ENCODE measurements around a stretch of chr1.

- PRO-cap, 3 experiments, result no peak in any of the 3 experiments
- RAMPAGE, long total RNA, 2 experiments, result no peak in any of the 2 experiments
- RRBS, result no CpG with 5 or more reads among the region's 7 CpGs
These were observed 1.1 kb downstream of the CYP4A22 start for GRCh38 chr1:47138245-47138795.

- PRO-cap, 3 experiments, result no peak in any of the 3 experiments
- RAMPAGE, long total RNA, 2 experiments, result no peak in any of the 2 experiments
- RRBS, result no CpG with 5 or more reads among the region's 4 CpGs
These were observed 2.2 kb downstream of the PDZK1IP1 start for GRCh38 chr1:47187591-47188014.

DNA sequence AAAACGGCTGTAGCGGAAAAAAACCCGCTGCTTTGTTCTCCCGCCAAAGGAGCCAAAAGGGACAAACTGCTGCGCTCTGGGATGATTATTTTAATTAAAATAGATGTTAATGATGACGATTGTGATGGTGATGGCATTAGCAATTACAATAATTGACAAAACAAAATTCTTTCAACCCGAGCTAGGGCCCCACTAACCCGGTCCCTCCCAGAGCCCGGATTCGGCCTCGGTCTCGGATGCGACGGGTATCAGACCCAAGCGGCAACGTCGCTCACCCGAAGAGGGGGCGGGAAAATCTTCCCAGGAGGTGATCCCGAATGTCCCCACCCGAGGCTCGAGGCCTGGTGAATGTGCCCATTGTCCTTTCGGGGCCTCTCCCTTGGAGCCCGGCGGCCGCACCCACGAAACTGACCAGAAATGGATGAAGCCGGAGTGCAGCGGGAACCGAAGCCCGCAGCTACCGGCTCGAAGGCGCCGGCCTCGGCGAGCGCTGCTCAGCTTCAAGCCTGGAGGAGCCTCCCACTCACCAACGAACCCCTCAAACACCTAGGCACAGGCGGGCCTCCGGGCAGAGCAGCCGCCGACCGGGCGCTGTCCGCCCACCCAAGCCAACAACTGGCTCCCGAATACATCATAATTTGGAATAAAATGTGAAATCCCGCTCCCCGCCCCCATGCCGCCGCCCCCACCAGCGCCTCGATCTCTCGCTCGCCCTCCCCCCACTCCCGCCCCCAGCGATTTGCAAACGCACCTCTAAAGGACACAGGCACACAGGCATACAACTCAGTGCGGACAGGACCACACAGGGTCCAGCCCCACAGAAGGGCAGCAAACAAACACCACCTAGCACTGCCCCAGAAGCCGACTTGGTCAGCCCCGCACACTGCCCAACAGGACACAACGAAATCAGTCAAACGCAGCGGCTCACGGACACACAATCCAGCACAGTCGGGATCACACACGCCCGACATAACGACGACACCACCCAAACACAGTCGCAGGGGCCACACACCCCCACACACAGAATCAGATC lies 1.1 kb downstream of the TAL1 start:
- PRO-cap, 3 experiments, result peak in 3 of 3 experiments; most common plus-strand start position 781 of the sequence (in 2); most common minus-strand start position 617 of the sequence (in 3)
- RAMPAGE, long total RNA, 2 experiments, result no peak in any of the 2 experiments
- RRBS, result 10% methylated on average over 10 of the region's 71 CpGs

- PRO-cap, 3 experiments, result peak in 1 of 3 experiments; most common plus-strand start chr1:47570072 (in 1)
- RAMPAGE, long total RNA, 2 experiments, result no peak in any of the 2 experiments
- RRBS, result no CpG with 5 or more reads among the region's 8 CpGs
These were observed 131.9 kb downstream of the FOXD2 start for GRCh38 chr1:47569740-47570174.

GRCh38 chr1:48077873-48078304 lies 80.7 kb upstream of the TRABD2B start:
- PRO-cap, 3 experiments, result no peak in any of the 3 experiments
- RAMPAGE, long total RNA, 2 experiments, result no peak in any of the 2 experiments
- RRBS, result no CpG with 5 or more reads among the region's 5 CpGs

- PRO-cap, 3 experiments, result no peak in any of the 3 experiments
- RAMPAGE, long total RNA, 2 experiments, result start-site peak on the minus strand in 1 of 2 experiments, at chr1:48241559-48242053 at its widest, 11 reads per replicate
- RRBS, result 98% methylated on average over 4 of the region's 14 CpGs
These were observed 19.4 kb downstream of the SLC5A9 start for GRCh38 chr1:48241521-48242787.

- PRO-cap, 3 experiments, result peak in 3 of 3 experiments; most common plus-strand start chr1:48472389 (in 3)
- RAMPAGE, long total RNA, 2 experiments, result start-site peak on the plus strand in 1 of 2 experiments, at chr1:48472348-48472442 at its widest, 33 reads per replicate
- RRBS, result no CpG with 5 or more reads among the region's 14 CpGs
These were observed 285 bp upstream of the SPATA6 start for GRCh38 chr1:48472323-48472654.

DNA sequence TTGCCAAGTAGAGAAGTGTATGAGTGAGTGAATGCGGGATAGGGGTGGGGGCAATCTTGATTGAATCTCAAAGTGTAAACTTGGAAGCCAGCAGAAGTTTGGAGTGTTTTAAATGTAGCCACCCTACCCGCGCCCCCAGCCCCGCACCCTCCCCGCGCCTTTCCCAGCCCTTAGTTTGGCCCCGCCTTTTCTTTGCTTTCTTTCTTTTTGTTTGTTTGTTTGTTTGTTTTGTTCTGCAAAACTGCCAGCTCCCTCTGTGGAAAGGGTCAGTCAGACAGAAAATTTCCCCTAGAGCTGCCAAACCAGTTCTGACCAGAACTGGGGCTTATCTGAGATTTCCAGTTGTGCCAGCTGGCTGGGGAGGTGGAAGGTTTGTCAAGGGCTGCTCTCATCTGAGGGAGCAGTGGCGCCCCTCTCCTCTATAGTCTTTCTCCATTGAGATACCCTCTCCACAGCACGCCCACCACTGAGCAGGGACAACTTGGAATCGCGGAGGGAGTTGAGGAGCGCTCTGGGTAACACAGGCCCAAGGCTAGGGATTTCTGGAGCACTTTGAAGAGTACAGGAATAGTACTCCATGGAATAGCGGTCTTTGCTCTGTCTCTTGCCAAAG lies 708 bp upstream of the BEND5 start:
- PRO-cap, 3 experiments, result no peak in any of the 3 experiments
- RAMPAGE, long total RNA, 2 experiments, result no peak in any of the 2 experiments
- RRBS, result no CpG with 5 or more reads among the region's 13 CpGs

DNA sequence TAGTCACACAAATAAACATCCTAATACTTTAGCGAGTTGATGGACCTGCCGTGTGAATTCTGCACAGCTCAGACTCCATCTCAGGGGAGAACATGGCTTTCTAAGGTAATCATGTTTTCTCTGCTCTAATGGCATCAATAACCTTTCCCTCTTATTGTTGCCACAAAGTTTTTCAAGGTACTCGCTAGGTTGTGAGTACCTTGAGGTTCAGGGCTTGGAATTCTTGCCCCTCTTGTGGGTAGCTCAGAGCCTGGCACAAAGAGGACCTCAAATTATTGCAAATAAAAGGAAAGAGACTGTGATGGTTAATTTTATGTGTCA lies 55.6 kb upstream of the BEND5 start:
- PRO-cap, 3 experiments, result peak in 1 of 3 experiments; most common minus-strand start position 224 of the sequence (in 1)
- RAMPAGE, long total RNA, 2 experiments, result no peak in any of the 2 experiments
- RRBS, result no CpG with 5 or more reads among the region's 3 CpGs

- PRO-cap, 3 experiments, result no peak in any of the 3 experiments
- RAMPAGE, long total RNA, 2 experiments, result no peak in any of the 2 experiments
- RRBS, result no CpG with 5 or more reads among the region's 9 CpGs
These were observed 113.5 kb downstream of the FAF1 start for GRCh38 chr1:50846464-50847101.

DNA sequence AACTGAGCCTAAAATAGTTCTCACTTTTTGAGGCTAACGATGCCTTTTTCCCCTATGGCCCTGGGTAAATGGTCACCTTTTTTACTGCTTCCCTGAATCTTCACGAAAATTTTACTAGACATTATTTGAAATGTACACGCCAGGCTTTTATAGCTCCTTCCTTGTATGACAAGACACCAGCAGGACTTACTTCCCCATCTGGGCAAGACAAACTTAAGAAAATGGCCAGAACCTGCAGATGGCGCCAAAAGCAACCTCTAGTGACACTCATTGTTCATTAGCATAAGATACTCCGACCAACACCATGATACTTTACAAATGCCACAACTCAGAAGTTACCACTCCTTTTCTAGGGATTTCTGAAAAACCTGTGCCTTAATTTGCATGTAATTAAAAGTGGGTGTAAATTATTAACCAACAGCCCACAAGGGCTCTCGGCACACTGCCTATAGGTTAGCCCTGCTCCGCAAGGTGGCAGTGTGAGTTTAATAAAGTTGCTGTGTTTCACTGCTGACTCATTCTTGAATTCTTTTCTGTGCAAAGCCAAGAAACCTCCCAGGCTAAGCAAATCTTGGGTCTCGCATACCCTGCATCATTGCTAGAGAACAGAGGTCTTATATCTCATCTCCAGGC lies 86.6 kb downstream of the FAF1 start:
- PRO-cap, 3 experiments, result no peak in any of the 3 experiments
- RAMPAGE, long total RNA, 2 experiments, result no peak in any of the 2 experiments
- RRBS, result no CpG with 5 or more reads among the region's 8 CpGs

GRCh38 chr1:50933170-50933837 lies 26.8 kb downstream of the FAF1 start:
- PRO-cap, 3 experiments, result no peak in any of the 3 experiments
- RAMPAGE, long total RNA, 2 experiments, result no peak in any of the 2 experiments
- RRBS, result no CpG with 5 or more reads among the region's 7 CpGs

GRCh38 chr1:50969490-50969894 lies 553 bp upstream of the CDKN2C start:
- PRO-cap, 3 experiments, result peak in 2 of 3 experiments; most common minus-strand start chr1:50969712 (in 2)
- RAMPAGE, long total RNA, 2 experiments, result no peak in any of the 2 experiments
- RRBS, result 1% methylated on average over 21 of the region's 40 CpGs

GRCh38 chr1:50975275-50975766 lies 5.3 kb downstream of the CDKN2C start:
- PRO-cap, 3 experiments, result no peak in any of the 3 experiments
- RAMPAGE, long total RNA, 2 experiments, result no peak in any of the 2 experiments
- RRBS, result no CpG with 5 or more reads among the region's 1 CpG

GRCh38 chr1:50978741-50979081 lies 8.7 kb downstream of the CDKN2C start:
- PRO-cap, 3 experiments, result peak in 1 of 3 experiments; most common plus-strand start chr1:50978974 (in 1); most common minus-strand start chr1:50978938 (in 1)
- RAMPAGE, long total RNA, 2 experiments, result no peak in any of the 2 experiments
- RRBS, result no CpG with 5 or more reads among the region's 7 CpGs

DNA sequence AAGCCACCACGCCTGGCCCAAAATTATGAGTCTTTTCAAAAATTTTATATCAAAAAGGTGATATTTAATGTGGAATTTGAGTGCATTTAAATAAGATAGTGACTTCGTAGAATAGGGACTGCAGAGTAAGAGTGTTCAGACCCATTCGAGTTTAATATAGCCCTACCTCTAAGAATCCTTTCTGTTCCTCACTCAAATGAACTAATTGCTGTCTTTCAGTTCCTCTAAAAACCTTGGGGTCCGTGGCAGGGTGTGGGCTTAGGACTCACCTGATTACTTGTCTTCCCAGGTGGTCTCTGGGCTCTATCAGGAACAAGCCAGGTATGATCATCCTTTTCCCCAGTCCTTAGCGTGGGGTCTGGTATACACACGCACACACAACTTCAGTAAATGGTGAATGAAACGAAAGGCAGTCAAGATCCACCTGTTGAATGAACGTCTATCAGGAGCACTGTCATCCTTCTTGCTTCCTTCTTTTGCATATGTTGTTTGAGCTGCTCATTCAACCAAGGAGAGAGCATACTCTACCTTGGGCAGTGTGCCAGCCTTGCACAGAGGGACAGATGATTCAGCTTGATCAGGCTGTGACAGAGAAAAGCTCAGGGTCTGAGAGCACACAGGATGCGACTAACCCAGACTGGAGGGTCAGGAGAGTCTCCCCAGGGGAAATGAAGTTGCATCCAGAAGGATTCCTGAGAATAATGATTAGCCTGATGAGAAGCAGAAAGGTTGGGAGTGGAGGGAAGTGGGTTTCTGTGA lies 1.2 kb upstream of the RNF11 start:
- PRO-cap, 3 experiments, result peak in 1 of 3 experiments; most common plus-strand start position 590 of the sequence (in 1)
- RAMPAGE, long total RNA, 2 experiments, result no peak in any of the 2 experiments
- RRBS, result no CpG with 5 or more reads among the region's 9 CpGs

DNA sequence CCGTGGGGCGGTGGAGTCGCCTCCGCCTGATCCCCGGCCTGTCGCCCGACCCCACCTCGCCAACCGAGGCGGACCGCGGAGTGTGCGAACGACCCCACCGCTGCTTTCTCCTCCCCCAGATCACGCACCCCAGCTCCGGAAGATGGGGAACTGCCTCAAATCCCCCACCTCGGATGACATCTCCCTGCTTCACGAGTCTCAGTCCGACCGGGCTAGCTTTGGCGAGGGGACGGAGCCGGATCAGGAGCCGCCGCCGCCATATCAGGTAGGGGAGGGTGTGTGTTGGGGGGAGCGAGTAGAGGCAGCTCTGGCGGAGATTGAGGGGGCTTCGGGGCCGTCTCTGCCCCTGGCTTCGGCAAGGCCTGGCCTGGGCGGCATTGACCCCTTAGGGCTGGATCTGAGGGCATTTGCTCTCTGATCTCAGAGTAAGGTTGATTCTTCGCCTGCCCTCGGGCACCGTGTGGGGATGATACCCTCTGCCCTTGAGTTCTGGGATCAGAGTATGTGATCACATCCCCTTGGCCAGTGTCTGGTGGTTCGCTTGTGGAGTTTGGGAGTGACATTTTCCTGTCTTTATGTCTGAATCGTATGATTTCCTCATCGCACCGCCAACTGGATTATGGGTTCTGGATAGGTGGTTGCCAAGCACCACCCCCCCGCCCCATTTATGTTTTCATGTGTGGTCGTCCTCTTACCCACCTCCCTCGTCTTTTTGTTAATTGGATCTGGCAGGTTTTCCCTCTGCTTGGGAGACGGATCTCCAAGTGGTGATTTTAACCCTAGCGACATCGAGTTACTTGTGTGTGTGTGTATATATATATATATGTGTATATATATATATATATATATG lies 767 bp downstream of the RNF11 start:
- PRO-cap, 3 experiments, result peak in 3 of 3 experiments; most common plus-strand start position 268 of the sequence (in 1); most common minus-strand start position 614 of the sequence (in 2)
- RAMPAGE, long total RNA, 2 experiments, result no peak in any of the 2 experiments
- RRBS, result 1% methylated on average over 15 of the region's 46 CpGs

DNA sequence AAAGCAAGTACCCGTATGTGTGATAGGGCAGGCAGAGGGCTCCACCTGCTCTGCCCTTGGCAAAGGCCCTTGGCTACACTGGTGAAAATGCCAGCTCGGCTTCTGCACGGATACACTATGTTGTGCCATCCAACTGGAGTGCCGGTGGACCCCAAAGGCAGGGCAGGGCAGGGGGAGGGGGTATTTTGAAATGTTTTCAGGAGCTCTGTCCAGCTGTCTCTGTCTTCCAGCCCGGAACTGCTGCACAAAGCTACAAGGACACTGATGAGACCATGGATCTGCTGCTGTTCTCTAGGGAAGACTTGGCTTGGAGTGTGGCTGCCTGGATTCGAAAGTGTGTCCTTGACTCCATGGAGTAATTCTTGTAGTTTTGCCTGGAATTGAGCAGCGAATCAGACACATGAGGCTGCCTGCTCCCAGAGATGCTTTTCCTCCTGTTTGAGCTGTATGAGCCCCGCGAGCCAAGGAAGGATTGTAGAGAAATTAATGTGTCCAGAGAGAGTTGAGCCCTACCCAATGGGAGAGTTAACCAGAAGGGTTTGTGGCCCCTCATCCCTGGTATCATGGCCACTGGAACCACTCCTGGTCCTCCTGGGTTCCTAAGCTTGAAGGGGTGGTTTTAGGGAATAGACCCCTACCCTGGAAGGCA lies 42.3 kb downstream of the TTC39A start:
- PRO-cap, 3 experiments, result no peak in any of the 3 experiments
- RAMPAGE, long total RNA, 2 experiments, result no peak in any of the 2 experiments
- RRBS, result 76% methylated on average over 2 of the region's 9 CpGs

DNA sequence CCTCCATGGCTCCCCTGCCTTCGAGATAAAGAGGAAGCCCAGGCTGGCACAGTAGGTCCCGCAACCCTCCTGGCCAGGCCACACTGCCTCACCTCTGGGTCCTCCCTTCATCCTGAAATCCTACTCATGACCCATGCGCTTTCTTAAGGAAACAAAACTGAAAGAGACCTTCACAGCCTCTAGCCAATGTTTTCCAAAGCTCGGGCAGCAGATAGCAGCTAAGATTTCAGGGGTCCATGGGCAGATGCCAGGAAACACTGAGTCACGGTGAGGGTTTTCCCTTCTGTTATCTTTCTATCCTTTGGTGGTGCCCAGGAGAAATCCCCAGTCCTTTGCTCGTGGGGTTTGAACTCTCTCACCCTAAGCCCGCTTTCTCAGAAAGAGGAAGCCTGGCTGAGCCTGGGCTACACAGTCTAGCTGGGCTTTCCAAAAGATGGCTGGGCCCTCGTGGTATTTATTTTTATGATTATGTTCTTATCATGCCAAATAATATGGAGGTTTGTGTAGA lies 26.6 kb downstream of the TTC39A start:
- PRO-cap, 3 experiments, result no peak in any of the 3 experiments
- RAMPAGE, long total RNA, 2 experiments, result no peak in any of the 2 experiments
- RRBS, result no CpG with 5 or more reads among the region's 8 CpGs

GRCh38 chr1:51324159-51324842 lies 6.1 kb downstream of the TTC39A start:
- PRO-cap, 3 experiments, result no peak in any of the 3 experiments
- RAMPAGE, long total RNA, 2 experiments, result no peak in any of the 2 experiments
- RRBS, result no CpG with 5 or more reads among the region's 8 CpGs

All from testis (tissue), 5 donors.